HEK293 (cell line): Measurements from ENCODE around the genes S100A14 and SLC39A1.

GRCh38 chr1:153535114-153535907, 480 bp downstream of the S100A6 start:
- PRO-cap, result no peak
- RRBS, 2 experiments, result no CpG with 5 or more reads among the region's 10 CpGs

DNA sequence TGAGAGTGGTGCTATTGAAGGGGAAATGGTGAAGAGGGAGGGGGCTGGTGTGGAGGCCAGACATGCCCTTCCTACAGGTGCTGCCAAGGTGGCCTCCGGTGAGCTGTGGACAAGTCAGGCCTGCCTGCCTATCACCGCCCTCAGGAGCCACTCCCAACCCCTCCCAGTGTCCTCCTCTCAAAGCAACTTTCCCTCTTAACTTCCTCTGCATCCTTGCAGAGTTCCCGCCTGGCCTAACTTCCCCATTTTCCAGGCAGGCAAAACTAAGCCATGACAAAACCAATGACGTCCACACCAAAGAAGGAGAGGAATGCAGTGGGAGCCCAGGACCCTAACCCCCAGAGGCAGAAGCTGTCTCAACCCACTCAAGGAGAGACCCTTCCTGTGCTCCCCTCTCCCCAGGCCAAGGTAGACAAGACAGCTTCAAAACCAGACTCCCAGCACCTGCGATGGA, 948 bp upstream of the S100A6 start:
- PRO-cap, result no peak
- RRBS, 2 experiments, result no CpG with 5 or more reads among the region's 5 CpGs

- PRO-cap, result bidirectional peak, plus-strand start at chr1:153545259, minus-strand start at chr1:153545113
- RRBS, 2 experiments, result no CpG with 5 or more reads among the region's 10 CpGs
These were observed 608 bp downstream of the S100A4 start for GRCh38 chr1:153544922-153545474.

- PRO-cap, result no peak
- RRBS, 2 experiments, result no CpG with 5 or more reads among the region's 3 CpGs
These were observed 2.0 kb downstream of the S100A2 start for GRCh38 chr1:153563709-153564057.

DNA sequence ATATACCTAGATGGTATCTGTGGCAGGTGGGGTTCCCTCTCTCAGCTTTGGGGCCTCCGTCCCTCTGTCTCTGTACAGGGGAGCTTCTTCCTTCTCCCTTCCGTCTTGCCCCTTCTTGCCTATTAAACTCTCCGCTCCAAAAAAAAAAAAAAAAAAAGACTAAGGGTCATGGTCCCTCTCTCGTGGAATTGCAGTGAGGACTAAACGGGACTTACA, 6.6 kb downstream of the S100A16 start:
- PRO-cap, result no peak
- RRBS, 2 experiments, result no CpG with 5 or more reads among the region's 5 CpGs

DNA sequence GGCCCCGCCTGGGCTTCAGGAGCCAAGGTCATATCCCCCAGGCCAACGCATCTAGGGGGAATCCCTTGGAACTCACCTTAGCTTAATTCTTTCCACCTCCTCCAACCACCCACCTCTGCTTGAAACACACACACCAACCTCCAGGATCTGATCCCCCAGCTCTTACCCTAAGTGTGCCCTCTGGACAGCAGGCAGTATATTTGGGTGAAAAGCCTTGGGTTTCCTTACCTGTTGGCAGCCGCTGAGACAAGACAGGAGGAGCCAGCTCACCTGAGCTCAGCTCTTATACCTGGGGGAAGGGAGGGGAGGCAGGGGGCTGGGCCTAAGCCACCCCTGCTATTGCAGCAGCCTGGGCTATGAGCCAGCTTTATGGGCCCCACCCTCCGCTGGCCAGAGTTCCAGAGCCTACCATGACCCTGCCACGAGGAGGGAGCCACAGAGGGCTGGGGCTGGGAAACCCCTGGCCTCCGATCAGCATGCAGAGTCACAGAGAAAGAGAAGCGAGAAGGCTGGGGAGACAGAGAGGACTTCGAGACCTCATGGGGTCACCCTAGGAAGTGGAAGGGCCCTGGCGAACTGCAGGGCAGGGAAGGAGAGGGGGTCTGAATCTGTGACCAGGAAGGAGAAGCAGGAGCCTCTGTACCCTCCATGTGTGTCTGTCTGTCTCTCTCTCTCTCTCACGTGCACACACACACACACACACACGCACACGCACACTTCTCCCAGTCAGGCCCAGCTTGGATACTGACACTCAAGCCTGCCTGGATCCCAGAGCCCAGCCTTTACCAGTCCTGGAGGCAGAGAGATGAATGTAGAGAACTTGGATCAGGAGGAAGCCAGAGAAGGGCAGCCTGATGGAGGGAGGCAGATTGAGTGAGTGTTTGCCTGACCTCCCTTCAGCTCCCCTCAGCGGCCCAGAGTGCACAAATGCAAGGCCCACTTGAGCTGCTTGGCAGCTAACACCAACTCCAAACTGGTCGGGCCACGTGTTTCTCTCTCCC, at the start of gene S100A14:
S100A14 (minus strand) TSS at position 259 of the 1,001 bp plus-strand sequence.
- PRO-cap, result no peak
- RRBS, 2 experiments, result no CpG with 5 or more reads among the region's 15 CpGs

DNA sequence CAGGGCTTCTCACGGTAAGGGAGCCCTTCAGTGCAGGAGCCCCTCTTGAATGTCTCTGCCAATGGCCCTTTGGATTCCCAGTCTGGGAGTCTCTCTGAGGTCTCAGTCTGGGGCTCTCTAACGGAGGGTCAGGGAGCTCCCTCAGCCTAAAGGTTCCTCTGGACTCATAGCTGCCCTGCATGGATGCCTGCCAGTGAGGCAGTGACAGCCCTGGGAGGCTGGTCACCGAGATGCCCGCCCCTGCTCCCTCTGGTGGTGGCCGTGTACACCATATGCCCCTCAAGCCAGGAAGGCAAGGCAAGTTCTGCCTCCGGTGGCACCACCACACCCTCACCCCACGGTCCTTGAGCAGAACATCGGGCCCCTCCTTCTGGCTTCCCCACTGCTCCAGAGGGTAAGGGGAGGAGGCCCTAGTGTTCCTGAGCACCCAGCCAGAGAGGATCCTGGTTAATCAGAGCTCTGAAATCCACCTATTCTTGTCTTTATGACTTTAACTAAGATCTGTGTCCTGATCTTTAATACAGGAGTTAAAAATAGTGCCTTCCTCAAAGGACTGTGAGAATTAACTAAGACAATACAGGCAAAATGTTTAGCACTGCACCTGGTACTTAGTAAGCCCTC, 1.5 kb upstream of the S100A14 start:
- PRO-cap, result no peak
- RRBS, 2 experiments, result no CpG with 5 or more reads among the region's 8 CpGs

DNA sequence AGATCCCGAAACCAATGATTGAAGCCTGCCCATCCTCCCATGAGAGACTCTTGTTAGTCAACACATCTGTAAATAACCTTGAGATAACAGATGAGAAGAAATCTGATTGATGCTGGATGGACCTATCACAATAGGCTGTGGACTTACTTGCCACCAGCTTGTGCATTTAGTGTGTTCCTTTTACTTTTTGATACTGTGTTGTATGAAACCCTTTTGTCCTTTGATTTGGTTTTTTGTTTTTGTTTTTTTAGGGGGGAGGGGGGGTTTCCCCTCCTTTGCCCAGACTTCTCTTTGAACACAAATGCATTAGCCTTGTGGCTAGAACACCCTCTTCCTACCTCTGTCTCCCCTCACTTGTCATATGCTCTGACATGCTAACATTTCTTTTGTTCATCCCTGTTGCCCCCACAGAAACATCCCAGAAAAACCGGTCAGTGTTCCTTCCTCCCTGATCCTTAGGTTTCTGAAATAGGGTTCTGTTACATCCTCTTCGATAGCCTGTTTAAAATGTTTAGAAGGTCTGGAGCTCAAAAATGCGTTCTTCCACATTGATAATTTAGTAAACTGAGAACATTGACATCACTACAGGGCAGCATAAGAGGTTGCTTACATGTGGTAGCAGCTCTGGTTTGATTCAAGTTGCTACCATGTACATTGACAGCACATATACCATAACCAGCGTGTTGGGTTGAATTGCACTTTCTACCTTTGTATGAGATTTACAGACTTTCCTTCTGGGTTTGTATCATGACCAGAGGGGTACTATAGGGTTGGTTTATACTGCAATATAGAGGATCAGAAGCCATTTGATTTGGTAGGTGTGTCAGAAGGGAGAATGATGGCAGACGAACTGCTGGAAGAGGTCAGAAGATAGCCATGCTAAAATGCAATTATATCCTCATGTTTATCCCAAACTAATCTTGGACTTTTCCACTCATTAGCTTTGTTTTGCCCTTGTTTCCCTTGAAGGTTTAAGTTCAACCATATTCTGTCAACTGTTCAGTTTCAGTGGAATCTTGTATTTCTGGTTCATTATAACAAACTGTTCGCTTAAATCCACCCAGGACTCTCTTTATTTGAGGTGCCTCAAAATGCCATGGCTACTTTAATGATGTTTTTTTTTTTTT, 11.7 kb downstream of the CHTOP start:
- PRO-cap, result unidirectional peak, plus-strand start at position 510 of the sequence
- RRBS, 2 experiments, result no CpG with 5 or more reads among the region's 7 CpGs

GRCh38 chr1:153728259-153729226, 693 bp downstream of the INTS3 start:
- PRO-cap, result bidirectional peak, plus-strand start at chr1:153728643, minus-strand start at chr1:153728614
- RRBS, 2 experiments, result no CpG with 5 or more reads among the region's 20 CpGs

DNA sequence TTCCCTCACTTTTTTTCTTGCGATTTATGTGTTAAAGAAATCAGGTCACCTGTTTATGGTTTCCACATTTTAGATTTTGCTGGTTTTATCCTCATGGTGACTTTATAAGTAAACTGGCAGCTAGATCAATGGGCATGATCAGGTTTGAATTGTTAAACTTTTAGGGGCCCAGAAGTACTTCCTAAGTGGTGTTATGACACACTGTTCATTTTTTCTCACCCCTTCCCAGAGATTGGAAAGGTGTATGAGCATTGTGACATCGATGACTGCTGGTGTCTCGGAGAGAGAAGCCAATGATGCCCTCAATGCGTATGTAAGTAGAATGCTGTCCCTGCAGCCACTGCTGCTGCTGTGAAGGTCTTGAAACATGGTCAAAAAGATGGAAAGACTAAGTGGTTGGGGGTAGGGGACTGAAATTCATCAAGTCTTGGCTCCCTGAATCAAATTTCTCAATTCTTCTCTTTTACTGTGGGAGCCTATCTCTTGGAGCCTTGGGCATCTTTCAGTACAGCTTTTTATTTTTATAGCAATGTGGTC, 12.6 kb downstream of the INTS3 start:
- PRO-cap, result no peak
- RRBS, 2 experiments, result no CpG with 5 or more reads among the region's 4 CpGs

GRCh38 chr1:153768209-153768747, 6.9 kb upstream of the SLC27A3 start:
- PRO-cap, result no peak
- RRBS, 2 experiments, result no CpG with 5 or more reads among the region's 2 CpGs

DNA sequence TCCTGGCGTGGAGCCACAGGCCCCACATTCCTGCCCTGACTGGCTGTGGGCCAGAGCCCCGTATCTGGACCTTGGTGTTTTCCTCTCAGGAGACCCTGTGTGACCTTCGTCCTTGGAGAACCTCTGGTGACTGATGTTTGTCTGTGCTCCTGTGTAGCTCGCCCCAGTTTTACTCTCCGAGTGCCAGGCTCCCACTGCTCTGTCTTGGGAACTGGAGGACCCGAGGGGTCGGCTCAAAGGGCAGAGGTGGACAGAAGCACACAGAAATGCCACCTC, 4.9 kb downstream of the SLC27A3 start:
- PRO-cap, result no peak
- RRBS, 2 experiments, result no CpG with 5 or more reads among the region's 7 CpGs

DNA sequence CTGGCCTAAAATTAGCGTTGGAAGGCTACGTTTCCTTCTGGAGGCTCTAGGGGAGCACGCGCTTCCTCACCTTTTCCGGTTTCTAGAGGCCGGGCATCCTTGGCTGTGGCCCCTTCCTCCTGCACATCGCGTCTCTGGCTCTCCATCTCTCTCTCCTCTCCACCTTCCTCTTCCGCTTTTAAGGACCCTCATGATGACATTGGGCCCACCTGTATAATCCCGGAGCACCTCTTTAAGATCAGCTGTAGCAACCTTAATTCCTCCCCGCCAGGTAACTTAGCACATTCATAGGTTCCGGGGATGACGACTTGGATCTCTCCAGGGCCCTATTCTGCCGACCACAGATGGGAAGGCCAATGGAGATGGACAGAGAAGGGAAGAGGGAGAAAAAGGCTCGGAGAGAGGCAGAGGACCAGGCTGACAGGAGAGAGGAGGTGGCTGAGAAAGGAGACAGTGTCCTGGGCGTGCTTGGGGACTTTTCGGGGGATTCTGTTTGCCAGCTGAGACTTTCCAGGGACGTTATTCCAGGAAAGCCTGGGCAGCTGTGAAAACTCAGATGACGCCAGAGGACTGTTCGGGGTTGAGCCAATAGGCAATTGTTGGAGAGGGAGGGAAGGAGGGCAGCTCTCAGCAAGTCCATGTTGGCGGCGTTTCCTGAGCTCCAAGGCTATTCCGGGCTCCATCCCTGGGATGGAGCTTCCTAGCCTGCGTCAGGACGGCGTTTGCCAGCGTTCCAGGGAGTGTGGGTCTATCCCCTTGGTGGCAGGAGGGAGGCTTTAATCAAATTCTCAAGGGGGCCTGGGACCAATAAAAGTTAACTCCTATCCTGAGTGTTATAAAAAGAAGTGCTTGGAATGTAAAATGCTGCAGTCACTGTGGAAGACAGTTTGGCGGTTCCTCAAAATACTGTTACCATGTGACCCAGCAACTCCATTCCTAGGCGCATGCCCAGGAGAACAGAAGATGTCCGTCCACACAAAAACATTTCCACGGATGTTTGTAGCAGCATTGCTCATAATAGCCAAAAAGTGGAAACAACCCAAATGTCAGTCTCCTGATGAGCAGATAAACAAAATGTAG, 15.0 kb downstream of the SLC27A3 start:
- PRO-cap, result no peak
- RRBS, 2 experiments, result 91 to 95% methylated on average over 3 of the region's 31 CpGs

GRCh38 chr1:153804421-153804692, 29.1 kb downstream of the SLC27A3 start:
- PRO-cap, result no peak
- RRBS, 2 experiments, result no CpG with 5 or more reads among the region's 2 CpGs

DNA sequence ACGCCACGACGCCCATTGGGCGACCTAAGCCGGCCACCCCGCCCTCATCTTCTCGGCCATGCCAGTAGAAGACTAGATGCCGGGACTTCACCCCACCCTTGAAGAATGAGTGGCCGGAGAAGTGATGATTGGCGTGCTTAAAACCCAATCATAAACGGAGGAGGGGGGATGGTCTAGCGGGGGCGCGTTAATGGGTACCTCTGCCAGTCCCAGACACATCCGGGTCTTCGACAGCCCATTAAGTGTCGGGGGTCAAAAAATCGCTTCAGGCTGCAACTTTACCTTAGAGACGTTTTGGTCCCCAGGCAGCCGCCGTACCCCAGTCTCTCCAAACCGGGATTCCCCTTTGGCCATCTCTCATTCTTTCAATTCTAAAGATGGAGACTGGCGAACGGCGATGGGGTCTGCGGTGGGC, 252 bp upstream of the GATAD2B start:
- PRO-cap, result bidirectional peak, plus-strand start at position 368 of the sequence, minus-strand start outside the sequence
- RRBS, 2 experiments, result under 1 to 1% methylated on average over 4 to 13 of the region's 26 CpGs

- PRO-cap, result bidirectional peak, plus-strand start at chr1:153963430, minus-strand start at chr1:153963322
- RRBS, 2 experiments, result under 1 to 2% methylated on average over 21 to 23 of the region's 53 CpGs
These were observed at the start of gene SLC39A1 for GRCh38 chr1:153963193-153964032. Gene SLC39A1, minus strand, starts transcription at chr1:153963537.

DNA sequence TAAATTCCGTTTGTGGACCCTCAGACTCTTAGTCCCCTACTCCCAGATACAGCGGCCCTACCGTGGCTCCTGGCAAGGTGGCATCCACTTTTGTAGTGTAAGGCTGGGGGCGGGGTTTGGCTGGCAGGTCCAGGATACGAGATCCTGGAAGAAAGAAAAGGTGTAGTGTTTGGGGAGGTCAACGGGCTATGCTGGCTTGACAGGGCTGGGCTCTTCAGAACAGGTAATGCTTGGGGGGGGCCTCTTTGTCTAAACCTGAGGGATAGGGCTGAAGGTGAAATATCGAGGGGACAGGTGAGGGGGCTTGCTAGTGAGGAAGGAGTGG, 348 bp downstream of the CREB3L4 start:
- PRO-cap, result bidirectional peak, plus-strand start at position 31 of the sequence, minus-strand start at position 64 of the sequence
- RRBS, 2 experiments, result no CpG with 5 or more reads among the region's 7 CpGs

- PRO-cap, result no peak
- RRBS, 2 experiments, result 0% methylated on average over 1 of the region's 10 CpGs; no CpG with 5 or more reads in 1 of the 2 experiments
These were observed 770 bp downstream of the JTB start for GRCh38 chr1:153976703-153977105.

GRCh38 chr1:153985088-153985893, 848 bp downstream of the RAB13 start:
- PRO-cap, result no peak
- RRBS, 2 experiments, result no CpG with 5 or more reads among the region's 7 CpGs

DNA sequence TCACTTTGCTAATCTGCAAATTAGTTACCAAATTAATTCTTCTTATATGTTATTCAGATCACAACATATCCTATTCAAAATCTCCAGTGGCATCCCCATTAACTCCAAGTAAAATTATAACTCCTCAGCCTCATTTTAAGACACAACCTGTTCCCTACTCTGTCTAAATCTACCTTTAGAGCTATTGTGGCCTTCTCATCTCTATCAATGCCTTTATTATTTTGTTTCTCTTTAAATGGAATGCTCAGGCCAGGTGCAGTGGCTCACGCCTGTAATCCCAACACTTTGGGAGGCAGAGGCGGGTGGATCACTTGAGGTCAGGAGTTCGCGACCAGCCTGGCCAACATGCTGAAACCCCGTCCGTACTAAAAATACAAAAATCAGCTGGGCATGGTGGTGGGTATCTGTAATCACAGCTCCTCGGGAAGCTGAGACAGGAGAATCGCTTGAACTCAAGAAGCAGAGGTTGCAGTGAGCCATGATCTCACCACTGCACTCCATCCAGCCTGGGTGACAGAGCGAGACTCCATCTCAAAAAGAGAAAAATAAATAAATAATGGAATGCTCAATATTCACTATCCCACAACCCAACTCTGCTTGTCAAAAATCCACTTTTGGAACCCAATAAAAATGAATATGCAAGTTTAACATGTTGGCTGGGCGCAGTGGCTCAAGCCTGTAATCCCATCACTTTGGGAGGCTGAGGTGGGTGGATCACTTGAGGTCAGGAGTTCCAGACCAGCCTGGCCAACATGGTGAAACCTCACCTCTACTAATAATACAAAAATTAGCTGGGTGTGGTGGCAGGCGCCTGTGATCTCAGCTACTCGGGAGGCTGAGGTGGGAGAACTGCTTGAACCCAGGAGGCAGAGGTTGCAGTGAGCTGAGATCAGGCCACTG, 26.8 kb downstream of the TPM3 start:
- PRO-cap, result no peak
- RRBS, 2 experiments, result no CpG with 5 or more reads among the region's 12 CpGs